Calu3 (cell line): ENCODE data around the gene REG1A.

DNA sequence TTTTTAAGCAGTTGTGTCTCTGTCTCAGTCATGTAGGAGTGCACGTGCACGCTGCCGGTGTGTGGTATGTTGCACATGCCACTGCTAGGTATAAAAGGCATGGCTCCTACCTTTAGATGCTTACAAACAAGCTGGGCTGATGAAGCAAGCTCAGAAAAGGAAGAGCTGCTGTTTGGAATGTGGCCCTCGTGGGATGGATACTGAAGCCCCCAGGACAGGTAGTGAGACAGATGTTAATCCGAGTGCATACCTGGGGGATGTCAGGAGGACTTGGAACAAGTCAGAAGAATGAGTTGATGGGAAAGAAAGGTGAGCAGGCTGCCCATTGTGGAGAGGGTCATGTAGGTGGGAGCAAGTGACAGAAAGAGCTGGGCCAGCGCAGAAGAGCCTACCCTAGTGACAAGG lies 49.2 kb downstream of the HK2 start:
- PRO-cap, result no peak

GRCh38 chr2:75416456-75417355 lies 144.0 kb downstream of the EVA1A start:
- PRO-cap, result no peak

- PRO-cap, result no peak
These were observed 10.3 kb upstream of the EVA1A start for GRCh38 chr2:75570838-75571585.

- PRO-cap, result no peak
These were observed 40.6 kb upstream of the MRPL19 start for GRCh38 chr2:75605703-75606622.

GRCh38 chr2:76037689-76037896 lies 326.9 kb upstream of the GCFC2 start:
- PRO-cap, result no peak

GRCh38 chr2:78701421-78701974 lies 324.0 kb upstream of the REG3G start:
- PRO-cap, result no peak

DNA sequence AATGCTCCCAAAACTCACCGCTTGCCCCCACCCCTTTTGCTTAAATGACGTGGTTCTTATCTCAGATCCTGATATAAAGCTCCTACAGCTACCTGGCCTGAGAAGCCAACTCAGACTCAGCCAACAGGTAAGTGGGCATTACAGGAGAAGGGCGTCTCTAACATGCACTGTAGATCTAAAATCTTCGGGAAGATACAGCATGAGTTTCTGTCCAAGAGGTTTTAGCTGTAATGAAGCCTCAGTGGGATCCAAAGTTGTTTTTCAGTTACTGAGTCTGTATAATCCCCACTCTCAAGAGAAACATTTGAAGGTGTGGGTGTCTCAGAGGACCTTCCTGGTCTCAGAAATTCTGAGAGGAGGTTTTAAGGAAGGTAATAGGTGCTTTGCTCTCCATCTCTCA lies at the start of gene REG1A:
Gene REG1A, plus strand, starts transcription at position 101 of the 400 bp plus-strand sequence.
- PRO-cap, result no peak

GRCh38 chr2:81462372-81462831 lies 1157.8 kb upstream of the LRRTM1 start:
- PRO-cap, result no peak

DNA sequence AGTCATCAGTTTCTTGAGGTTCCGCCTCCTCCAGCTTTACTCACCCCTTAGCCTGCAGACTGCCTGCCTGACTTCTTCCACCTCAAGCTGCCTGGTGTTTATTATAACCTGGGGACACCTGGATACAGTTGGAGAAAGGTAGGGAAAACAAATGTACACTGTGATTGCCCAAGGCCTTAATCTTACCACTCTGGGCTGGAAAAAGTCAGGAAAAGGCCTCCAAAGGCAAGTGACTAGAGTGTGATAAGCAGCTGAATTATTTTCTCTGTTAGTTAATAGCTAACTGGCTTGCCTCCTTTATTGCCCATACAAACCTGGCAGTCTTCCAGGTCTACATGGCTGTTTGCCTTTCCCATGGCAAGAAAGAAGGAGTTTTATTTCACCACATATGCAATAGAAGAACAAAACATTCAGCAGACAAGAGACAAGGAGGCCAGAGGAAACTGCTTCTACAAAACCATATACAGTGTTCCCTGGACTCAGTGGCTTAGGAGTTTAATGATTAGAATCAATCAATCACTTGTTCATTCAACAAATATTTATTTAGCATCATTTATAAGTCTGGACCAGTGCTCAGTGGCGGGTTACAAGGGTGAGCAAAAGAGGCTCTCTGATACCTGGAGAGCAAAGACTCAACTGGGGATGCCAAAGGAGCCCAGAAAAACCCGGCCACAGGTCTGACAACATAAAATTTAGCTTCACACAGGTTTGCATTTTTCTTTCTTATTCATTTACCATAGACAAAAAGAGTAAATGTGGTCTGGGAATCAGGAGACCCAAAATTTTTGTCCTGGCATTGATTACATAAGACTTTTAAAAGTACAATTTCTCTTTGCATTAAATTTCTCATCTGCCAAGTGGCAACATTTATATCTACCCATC lies 27.5 kb upstream of the SUCLG1 start:
- PRO-cap, result no peak

GRCh38 chr2:84888737-84889403 lies 8.0 kb upstream of the TRABD2A start:
- PRO-cap, result no peak

- PRO-cap, result bidirectional peak, plus-strand start at chr2:84904982, minus-strand start at chr2:84904924
These were observed 825 bp upstream of the TMSB10 start for GRCh38 chr2:84904580-84905081.

DNA sequence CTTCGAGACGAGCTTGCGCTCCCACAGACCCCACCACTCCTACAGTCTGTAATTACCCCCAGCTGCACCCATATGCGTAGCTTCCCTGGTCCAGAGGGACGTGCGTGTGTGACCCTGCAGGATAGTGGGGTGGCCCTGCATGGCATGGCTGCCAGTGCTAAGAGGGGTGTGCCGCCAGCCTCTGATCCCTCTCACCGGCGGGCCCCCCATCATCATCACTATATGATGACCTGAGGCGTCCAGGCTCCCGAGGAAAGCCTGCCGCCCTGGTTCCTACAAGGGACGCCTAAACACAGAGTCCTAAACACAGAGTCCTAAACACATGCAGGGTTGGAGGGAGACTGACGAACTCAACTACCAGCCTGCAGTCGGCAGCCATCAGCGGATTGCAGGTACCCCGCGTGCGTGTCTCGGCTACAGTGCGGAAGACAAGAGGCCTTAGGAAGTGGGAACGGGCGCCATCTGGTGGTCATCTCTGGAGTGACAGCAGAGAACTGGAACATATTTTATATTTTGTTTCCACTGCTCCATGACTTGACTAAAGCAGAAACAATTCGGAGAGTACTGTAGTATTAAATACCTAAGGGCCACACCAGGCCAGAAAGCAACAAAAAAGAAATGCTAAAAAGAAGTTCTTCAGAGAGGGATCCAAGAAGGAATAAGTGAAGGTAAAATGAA lies 21.4 kb downstream of the TMSB10 start:
- PRO-cap, result unidirectional peak, minus-strand start at position 388 of the sequence

- PRO-cap, result bidirectional peak, plus-strand start at chr2:84958754, minus-strand start at chr2:84958509
These were observed 12.8 kb upstream of the KCMF1 start for GRCh38 chr2:84957647-84959027.

DNA sequence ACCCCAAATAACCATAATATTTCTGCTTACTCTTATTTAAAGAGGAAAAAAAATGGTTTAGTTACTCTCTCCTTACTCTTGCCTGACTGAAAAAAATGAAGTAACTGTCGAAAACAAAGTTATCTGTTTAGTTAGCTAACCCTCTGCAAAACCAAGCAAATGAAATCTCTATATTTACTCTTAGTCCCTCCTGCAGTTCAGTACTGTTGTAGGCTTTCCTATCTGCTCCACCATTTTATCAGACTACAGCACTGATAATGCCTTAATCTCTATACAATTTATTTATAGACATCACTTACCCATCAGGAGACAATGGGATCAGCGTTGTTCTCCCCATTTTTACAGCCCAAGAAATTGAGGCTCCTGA lies 2.0 kb upstream of the KCMF1 start:
- PRO-cap, result no peak

- PRO-cap, result no peak
These were observed 64.1 kb downstream of the KCMF1 start for GRCh38 chr2:85034869-85035646.

GRCh38 chr2:85265226-85265623 lies 62.6 kb downstream of the TGOLN2 start:
- PRO-cap, result no peak

DNA sequence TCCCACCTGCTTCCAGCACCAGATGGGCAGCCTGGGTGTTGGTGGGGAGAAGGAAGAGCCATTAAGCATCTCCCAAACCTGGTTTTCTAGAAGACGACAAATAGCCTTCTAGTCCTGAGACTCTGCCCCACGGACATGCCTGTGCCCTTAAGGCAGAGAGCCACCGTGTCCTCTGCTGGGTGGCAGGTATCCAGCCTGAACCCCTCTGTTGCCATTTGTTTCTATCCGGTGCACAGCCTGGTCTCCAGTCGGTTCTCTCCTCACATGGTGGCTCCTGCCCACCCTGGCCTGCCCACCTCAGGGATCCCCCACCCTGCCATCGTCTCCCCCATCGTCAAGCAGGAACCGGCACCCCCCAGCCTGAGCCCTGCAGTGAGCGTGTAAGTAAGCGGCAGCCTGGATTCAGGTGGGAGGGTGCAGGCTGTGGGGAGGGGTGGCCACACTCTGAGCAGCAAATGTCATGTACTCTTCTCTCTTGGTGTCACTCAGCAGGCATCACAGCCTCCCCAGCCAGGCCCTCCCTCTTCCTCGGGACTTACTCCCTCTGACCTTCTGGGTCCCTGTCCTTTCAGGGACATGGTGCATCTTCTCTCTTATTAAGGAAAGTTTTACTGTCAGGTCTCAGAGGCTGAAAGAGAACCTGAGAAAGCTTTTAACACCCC lies 22.6 kb downstream of the TGOLN2 start:
- PRO-cap, result no peak

DNA sequence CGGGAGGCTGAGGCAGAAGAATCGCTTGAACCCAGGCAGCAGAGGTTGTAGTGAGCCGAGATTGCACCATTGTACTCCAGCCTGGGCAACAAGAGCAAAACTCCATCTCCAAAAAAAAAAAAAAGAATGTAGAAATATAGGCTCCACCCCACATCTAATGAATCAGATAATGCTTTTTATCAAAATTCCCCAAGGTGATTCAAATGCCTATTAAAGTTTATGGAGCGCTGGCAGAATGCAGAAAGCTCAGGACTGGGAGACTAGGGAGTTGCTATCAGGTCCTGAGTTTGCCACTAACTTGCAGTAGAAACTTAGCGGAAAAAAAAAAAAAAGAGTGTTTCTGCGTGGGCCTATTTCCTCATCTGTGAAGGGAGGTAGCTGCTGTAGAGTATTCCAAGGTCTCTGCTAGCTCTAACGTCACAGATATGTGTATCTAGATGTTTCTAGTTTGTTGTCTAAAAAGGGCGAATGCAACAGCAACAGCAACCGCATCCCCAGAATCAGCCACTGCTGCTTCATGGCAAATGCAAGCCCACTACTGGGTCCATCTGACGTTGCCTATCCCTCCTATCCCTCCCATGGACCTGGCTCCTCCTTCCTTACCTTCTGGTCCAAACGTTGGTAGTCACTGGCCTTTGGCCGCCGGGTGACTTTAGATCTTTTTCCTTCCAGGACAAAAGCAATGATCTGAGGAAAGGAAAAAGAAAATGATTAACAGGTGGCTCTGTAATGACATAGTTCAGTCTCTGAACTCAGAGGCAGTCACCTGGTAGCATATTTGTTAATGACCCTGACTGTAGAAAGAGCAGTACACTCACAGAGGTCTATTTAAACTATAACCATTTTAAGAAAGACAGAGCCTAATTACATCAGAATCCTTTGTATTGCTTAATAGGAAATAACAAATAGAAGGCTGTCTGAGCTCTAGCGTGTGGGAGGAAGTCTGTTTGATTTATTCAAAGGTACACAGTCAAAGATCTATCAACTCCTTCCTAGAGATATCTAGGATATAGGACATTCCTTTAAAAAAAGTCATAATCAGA lies 3.2 kb downstream of the TGOLN2 start:
- PRO-cap, result bidirectional peak, plus-strand start at position 955 of the sequence, minus-strand start at position 605 of the sequence

DNA sequence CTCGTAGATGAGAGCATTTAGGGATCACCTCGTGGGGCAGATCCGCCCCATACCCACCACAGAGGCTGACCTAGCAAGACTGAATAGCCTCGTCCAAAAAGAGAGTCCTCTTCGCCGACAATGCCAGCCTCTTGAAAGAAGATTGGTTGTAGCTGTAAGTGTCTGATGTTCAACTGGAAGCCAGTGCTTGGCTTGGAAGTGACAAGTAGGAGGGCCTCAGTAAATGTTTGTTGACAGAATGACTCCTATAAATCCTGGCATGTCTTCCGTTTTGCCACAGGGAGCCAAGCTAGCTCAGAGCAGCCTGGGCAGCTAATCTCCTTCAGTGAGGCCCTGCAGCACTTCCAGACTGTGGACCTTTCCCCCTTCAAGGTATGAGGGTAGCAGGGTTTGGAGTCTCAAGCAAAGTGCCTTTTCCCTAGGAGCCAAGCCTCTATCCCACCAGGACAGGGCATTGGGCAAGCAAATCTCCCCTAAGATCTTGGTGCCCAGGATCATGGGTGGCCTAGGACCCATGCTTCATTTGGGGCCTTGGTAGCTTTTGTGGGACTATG lies 15.0 kb downstream of the ELMOD3 start:
- PRO-cap, result no peak

- PRO-cap, result no peak
These were observed 3.4 kb downstream of the SH2D6 start for GRCh38 chr2:85421818-85422330.